AG09309 (cell line): ENCODE measurements around the genes HGD and HCLS1.

DNA sequence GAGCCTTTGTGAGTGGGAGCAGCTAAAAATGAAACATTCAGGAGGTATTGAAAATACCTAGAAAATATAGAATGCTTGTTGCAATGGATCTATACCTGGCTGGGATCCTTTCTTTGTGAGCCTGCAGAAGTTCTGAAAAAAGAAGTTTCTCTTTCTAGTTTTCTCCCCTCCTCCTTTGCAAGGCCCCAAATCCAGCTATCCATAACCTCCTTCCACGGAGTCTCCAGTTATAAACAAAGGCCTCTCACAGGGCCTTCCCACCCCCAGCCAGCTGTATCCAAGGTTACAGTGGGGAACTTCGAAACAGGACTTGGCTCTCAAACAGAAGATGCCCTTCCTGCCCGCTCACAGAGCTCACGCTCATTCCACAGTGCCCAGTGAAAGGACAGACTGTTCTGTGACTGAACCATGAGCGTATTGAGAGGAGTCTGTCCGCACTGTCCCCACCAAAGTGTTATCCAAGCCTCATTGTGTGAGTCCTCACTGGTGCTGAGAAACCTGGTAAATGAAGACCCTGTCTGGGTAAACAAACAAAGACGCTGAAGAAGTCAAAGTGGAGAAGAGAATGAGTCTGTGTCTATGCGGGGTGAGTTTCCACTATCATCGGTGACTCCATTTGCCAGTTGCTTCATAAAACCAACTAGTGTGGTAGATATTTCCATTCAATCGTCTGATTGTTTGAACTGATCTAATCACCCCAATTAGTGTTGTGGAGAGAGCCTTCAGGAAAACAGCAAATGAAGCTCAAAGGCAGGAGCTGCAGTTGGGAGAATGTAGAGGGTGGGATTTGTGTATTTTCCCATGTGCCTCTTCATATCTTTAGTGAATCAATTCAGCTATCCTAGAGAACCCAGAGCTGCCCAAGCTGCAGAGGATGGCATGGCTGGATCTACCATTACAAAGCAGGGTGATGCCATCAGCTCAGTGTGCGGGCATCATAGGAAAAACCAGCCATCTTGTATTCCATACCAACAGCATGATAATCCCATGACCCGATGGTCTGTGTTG, 35.5 kb downstream of the ARHGAP31 start:
- RRBS: no CpG with 5 or more reads among the region's 12 CpGs

DNA sequence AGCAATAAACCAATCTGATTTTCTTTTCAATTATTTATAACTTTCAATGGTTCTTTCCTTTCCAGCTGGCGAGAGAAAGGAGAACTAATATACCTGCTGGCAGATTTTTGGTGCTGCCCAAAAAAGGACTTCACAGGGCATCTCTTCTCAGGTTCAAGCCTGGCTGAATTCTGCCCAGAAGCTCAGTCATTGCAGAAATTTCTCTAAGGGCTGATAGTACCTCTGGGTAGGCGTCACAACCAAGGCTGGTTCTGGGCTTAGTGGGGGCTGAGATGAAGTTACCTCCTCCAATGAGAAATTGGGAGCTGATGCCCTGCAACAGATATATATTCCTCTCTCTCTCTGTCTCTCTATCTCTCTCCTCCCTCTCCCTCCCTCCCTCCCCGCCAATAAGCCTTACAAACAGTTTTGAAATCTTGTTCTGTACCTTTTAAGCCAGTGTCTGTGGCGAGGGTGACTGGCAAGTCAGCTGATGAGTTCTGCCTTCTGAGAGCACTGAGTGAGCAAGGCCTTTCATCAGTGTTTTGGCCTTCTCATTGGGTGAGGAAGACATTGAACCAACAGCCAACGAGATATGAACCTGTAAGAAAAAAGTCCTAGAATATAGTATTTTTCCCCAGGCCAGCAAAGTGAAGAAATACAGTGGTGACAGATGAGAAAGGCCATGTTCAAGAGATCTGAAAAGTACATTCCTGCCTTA, 45.6 kb downstream of the TMEM39A start:
- RRBS: no CpG with 5 or more reads among the region's 5 CpGs

- RRBS: 5% methylated on average over 12 of the region's 43 CpGs
These were observed 628 bp downstream of the POGLUT1 start for GRCh38 chr3:119469051-119470131.

- RRBS: no CpG with 5 or more reads among the region's 14 CpGs
These were observed 581 bp upstream of the TIMMDC1 start for GRCh38 chr3:119497698-119498234.

- RRBS: no CpG with 5 or more reads among the region's 3 CpGs
These were observed 1.1 kb downstream of the ADPRH start for GRCh38 chr3:119580448-119580828.

GRCh38 chr3:119636160-119636705, 24.2 kb downstream of the POPDC2 start:
- RRBS: no CpG with 5 or more reads among the region's 2 CpGs

GRCh38 chr3:119769736-119770260, 12.1 kb upstream of the NR1I2 start:
- RRBS: no CpG with 5 or more reads among the region's 6 CpGs

DNA sequence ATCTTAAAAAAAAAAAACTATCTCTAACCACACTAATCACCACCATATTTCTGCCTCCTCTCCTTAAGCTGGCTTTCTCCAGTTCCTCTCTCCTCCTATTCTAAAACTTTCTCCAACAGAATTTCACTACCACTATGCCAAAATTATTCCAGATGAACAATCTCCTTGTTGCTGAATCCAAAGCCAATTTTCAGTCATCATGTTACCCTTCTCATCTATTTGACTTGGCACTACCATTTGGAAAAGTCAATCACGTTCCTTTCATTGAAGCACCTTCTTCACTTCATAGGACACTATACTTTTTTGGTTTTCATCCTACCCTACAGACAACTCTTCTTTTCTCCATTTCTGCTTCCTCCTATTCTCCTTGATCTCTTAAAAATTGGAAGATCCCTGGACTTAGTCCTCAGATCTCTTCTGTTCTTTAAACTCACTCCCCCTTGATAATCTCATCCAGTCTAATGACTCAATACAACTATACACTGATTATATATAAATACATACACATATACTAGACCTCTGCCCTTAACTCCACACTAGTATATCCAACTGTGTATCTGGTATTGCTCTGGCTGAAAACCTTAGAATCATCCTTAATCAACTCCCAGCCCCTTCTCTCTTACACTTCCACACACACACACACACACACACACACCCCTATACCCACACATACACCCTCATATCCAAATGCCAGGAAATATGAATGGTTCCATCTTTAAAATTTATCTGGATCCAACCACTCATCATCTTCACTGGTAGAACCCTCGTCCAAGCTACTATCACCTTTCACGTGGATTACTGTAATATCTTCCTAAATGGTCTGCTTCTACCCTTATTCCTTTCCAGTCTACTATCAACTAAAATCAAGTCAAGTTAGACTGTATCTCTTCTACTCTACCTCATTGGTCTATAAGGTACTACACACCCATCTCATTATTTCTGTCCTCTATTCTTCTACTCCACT, 144.1 kb downstream of the NR1I2 start:
- RRBS: no CpG with 5 or more reads among the region's 3 CpGs

DNA sequence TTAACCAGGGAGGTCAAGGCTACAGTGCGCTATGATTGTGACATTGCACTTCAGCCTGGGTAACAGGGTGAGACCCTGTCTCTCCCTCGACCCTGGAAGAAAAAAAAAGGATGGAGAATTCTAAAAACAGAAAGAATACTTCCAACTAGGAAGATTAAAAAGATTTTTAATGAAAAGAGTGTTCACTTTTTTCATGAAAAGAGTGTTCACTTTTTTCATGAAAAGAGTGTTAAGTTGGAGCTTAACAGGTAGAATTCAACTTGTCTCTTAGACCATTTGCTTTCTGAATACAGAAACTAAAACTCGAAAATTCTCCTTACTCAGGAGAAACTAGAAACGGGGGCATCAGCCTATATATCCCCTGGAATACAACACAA, 135.7 kb downstream of the GSK3B start:
- RRBS: no CpG with 5 or more reads among the region's 4 CpGs

DNA sequence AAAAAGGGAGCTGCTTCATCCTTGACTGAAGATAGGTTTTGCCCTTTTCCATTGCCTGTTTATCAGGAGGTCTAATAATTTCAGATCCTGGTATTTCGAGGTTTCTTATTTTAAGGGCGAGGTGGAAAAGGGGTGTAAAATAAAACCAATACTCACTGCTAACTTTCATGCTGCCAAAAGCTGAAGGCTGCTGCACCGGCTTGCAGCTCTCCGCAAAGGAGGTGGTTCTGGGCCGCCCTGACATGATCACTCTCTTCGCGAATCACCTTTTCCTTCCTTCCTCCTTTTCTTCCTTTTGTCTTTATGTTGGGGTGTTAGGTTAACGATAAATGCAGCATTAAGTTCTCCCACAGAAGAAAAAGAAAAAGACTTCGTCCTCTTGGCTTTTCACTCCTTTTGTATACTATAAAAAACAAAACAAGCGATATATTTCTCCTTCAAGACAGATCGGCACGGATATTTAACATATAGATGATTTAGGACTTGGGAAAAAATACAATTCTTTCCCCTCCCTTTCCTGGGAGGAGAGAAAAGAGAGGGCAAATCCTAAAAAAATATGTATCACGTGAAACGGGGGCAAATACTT, 963 bp downstream of the GSK3B start:
- RRBS: no CpG with 5 or more reads among the region's 14 CpGs

DNA sequence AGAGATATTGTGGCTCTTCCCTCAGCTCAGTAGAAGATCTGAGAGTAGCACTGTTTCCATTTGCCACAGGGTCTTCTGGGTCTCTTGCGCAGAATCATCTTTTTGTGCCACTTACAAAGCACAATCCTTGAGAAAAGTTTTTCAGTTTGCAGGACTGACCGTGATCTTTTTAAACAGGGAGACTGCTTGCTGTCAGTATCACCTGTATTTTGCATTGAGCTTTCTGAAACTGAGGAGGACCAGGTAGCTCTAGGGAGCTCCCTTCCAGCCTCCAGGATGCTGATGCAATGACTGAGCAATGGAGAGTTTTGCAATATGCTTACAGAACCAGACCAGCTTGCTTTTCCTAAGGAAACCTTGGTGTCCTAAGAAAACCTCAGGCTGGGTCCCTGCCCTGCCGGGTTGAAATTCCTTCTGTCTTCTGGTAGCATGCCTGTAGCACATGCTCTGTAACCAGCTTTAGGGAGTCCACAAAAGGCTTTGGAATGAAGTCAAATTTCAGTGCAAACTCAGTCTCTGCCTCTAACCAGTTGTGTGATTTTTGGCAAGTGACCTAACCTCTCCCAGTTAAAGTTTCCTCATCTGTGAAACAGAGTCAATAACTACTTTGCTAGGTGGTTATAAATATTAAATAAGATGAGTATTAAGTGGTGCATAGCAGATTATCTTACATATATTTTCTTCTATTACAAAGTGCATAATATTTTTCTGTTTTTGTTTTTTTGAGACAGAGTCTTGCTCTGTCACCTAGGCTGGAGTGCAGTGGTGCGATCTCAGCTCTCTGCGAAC, 65.8 kb upstream of the GSK3B start:
- RRBS: no CpG with 5 or more reads among the region's 5 CpGs

- RRBS: no CpG with 5 or more reads among the region's 3 CpGs
These were observed 18.7 kb downstream of the FSTL1 start for GRCh38 chr3:120431974-120432634.

DNA sequence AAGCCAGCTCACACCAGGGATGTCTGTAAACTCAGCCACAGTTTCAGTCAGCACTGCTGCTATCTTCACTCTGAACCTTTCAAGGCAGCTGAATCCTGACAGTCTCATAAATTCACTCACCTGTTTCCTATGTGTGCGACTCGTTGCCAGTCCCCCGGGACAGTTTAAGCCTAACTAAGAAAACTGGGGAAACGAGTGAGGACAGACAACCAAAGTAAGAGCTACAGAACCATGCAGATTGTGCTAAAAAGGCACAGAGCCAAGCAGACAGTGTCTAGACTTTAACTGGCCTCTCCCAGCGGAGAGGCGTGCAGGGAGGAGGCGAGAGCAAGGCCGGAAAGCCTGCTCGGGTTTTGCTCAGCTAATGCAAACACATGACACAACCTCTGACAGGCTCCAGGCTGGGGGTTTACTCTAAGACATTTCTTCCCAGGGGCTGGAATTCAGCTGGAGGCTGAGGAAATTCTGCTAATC, 11.9 kb downstream of the FSTL1 start:
- RRBS: no CpG with 5 or more reads among the region's 9 CpGs

DNA sequence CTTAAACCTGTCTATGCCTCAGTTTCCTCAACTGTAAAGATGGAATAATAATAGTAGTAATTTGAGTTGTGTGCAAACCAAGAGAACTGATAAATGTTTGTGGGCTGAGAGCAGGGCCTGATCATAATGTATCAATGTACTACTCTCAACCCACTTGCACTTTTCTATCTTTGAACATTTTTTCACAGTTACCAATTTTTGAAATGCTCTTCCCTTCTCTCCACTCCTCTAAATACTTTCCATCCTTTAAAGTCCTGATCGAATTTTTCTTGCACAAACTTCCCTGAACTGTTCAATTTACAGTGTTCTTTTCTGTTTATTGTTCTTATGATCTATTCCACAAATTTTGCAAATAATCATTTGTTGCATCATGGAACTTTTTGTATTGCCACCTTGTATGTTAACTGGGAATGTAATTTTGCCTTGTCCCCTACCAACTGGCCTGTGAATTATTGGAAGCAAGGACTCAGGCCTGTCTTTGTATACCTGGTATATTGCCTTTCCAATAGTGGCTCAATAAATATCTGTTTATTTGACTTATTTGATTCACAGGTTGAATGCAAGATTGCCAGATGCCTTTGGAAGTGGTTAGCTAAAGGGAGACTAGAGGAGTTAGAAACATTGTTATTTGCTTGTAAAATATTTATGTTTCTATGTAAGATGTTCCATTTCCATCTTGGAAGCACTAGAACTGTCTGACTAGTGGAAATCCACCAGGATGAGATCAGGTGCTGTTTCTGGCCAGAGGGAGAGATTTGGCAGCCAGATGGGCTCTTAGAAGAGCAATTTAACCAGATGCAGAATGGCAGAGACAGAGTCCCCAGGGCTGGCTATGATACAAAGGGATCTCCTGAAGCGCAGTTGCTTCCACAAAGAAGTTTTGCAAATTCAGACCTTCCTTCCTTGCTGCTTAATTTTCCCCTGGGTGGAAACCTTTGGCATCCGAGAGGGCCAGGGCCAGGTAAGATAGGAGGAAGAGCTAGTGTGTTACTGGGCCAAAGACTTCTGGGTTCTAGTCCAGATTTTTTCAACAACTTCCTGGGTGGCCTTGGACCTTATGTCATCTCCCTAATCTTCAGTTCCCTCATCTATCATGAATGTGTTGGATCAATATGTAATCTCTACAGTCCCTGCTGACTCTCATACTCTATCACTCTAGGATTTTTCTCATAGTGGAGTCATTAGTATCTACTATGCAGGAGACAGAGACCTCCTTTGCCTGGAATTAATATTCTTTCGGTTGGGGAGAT, 41.5 kb upstream of the NDUFB4 start:
- RRBS: no CpG with 5 or more reads among the region's 4 CpGs

DNA sequence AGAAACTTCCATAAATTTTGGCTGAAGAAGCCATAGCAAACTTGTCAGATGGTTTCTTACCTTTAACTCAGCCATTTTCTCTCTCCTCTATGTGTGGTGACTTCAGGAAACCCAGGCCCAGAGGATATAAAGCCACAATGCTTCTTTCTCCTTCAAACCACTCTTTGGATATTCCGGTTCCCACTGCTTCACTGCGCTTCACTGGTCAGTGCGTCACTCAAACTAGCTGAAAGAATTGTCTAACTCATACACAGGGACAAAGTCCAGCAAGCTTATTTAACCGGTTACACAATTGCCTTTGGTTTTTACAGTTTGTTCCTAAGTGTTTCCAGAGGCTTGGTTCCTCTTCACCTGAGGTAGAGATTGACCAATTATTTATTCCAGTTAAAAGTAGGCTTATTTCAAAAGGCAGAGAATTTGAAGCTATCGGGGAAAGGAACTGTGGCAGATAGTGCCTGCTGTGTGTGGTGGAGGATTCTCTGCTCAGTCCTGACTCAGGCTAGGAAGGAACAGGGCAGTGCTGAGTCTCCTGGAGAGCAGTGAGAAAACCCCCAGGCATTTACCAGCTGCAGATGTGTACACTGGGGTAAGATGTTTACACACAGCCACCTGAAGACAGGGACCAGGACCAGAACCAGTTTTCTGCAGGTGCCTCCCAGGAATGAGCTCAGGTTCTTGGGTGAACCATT, at the start of gene HGD:
Gene HGD, minus strand, starts transcription at position 203 of the 689 bp plus-strand sequence.
- RRBS: 96% methylated on average over 3 of the region's 5 CpGs

DNA sequence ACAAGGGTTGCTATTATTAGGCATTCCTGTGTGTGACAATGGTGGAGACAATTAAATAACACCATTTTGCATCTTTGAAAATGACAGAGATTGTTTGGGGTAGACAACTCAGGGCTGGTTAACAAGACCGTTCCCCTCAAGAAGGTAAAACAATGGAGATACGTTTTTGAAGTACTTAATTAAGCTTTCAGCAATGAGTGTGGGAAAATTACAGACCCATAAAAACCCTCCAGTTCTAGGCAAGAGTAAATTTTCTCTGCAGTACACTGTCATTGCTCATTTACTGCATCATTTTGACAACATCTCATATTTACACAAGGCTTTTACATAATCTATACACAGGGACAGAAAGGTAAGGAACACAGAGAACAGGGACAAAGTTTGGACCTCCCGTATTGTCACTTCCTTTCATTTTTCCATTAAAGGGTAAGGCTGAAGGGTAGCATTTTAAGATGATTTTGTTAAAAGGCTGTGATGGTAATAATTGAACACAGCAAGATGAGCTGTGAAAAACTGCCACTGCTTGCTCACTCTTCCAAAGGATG, 7.3 kb upstream of the HGD start:
- RRBS: no CpG with 5 or more reads among the region's 3 CpGs

DNA sequence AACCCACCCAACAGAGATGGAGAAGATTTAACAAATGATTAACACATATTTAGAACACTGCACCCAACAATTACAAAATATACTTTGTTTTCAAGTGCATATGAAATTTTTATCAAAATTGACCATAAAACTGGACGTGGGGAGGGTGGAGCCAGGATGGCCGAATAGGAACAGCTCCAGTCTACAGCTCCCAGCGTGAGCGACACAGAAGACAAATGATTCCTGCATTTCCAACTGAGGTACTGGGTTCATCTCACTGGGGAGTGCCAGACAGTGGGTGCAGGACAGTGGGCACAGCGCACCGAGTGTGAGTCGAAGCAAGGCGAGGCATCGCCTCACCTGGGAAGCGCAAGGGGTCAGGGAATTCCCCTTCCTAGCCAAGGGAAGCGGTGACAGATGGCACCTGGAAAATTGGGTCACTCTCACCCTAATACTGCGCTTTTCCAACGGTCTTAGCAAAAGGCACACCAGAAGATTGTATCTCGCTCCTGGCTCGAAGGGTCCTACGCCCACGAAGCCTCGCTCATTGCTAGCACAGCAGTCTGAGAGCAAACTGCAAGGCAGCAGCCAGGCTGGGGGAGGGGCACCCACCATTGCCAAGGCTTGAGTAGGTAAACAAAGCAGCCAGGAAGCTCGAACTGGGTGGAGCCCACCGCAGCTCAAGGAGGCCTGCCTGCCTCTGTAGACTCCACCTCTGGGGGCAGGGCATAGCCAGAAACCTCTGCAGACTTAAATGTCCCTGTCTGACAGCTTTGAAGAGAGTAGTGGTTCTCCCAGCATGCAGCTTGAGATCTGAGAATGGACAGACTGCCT, 23.0 kb downstream of the RABL3 start:
- RRBS: no CpG with 5 or more reads among the region's 20 CpGs

DNA sequence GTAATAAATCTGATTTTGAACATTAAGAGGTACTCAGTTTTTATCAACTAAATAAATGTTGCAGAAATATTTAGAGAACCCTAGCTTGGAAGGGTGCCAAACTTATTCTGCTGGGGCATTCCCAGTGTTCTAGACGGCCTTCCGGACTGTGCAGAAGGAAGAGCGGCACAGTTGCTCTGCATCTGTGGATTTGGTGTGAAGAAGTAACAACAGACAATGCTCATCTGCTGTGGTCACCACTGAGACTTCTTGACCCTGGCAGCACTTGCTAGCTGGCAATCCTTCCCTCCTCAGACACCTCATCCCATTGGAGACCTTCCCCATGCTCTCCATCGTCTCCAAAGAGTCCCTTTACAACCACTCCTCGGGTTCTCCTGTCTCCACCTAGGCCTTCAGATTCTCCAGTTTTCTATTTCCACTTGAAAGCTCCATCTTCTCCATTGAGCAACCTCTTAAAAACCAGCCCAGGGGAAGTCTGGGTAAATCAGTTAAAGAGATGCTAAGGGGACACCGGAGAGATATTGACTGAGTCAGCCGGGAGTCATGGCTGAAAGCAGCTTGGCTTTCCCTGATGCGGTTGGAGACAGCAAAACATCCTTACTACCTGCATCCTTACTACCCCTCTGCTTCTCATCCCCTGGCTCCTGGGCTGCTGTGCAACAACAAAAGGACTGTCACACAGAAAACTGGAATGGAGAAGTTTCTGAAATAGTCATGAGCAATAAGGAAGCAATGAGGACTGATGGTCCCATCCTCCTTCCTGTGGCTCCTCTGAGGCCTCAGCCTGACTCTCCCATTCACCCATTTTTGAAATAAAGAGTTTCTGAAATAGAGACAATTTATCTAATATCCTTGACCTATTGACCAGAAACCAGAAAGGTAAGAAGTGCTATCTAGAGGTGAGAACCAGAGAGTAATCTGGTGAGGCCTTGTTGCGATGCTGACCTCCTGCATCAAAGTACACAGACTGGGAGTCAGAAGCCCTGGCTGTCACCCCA, 1.3 kb downstream of the HCLS1 start:
- RRBS: no CpG with 5 or more reads among the region's 9 CpGs

- RRBS: no CpG with 5 or more reads among the region's 11 CpGs
These were observed at the start of gene HCLS1 for GRCh38 chr3:121660189-121661281. Gene HCLS1, minus strand, starts transcription at chr3:121660903.

DNA sequence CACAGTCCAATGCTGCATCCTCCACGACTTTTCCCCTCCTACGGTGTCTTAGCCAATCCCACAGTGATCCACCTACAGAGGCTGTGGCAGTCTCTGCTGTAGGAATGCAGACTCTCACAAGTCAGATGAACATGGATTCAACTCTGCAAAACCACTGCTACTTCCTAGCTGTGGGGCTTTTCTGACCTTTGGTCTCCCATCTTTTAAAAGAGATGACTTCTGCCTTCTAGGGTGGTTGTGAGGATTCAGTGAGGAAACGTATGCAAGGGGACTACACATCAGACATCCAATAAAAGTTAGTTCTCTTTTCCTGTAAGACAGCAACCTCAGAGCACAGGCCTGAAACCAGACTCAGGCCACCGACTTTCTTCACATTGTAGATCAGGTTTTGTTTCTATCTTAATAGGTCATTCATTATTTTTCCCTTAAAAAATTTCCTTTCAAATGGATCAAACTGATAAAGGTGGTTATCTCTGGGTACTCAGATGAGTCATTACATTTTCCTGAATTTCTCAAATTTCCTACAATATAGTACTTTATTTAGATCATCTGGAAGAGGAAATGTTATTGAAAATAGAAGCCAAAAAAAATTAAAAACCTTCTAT, 23.2 kb downstream of the ILDR1 start:
- RRBS: no CpG with 5 or more reads among the region's 4 CpGs